Non-pigmented ciliary epithelial cell (primary cell): ENCODE results near the genes SEMA6A and PPIC.

DNA sequence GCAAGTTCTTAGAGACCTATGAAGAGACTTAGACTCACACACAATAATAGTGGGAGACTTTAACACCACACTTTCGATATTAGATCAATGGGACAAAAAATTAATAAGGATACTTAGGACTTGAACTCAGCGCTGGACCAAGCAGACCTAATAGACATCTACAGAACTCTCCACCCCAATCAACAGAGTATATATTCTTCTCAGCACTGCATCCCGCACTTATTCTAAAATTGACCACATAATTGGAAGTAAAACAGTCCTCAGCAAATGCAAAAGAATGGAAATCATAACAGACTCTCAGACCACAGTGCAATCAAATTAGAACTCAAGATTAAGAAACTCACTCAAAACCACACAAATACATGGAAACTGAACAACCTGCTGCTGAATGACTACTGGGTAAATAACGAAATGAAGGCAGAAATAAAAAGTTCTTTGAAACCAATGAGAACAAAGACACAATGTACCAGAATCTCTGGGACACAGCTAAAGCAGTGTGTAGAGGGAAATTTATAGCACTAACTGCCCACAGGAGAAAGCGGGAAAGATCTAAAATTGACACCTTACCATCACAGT lies 83.6 kb downstream of the COMMD10 start:
- RRBS, result no CpG with 5 or more reads among the region's 5 CpGs

DNA sequence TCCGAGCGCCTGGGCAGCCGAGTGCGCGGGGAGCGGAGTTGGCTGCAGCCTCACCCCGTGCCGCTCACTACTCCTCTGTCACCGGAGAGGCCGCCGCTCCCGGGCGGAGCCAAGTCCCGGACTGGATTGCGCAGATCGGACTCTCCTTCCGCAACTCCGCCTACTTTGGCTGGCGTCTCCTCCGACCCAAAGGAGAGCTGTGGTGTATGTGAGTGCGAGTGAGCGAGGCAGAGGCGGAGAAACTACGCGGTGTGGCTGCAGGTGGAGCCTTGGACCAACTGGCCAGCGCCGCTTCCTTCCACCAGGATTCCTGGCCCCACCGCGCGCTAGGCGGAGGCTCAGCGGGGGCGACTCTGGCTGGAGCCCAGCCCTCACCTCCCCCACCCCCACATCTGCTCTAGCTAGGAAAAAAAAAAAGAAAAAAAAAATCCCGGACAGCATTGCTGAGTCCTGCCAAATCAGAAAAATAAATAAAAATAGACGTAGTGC lies at the start of gene SEMA6A:
Gene SEMA6A, minus strand, starts transcription at position 77 of the 489 bp plus-strand sequence.
- RRBS, result 0% methylated on average over 4 of the region's 35 CpGs

DNA sequence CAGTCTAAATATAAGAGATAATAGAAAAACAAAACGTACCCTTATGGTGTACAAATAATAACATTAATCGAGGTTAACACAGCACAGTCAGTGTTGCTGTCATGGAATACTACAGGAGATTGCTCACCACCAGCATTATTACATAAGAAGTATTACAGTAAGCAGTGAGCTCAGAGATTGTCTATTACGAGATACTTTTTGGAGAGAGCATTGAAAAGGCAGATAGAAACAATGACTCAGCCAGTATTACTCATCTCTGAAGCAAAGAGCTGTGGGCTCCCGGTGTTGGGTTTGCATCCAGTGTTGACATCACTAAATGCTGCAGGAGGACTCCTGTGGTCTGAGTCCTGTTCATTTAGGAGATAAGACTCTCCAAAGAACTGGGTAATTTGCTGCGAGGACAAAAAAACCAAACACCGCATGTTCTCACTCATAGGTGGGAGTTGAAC lies 191.9 kb upstream of the SEMA6A start:
- RRBS, result no CpG with 5 or more reads among the region's 6 CpGs

- RRBS, result no CpG with 5 or more reads among the region's 16 CpGs
These were observed 880.2 kb upstream of the SEMA6A start for GRCh38 chr5:117454747-117455350.

- RRBS, result no CpG with 5 or more reads among the region's 4 CpGs
These were observed 46.5 kb upstream of the TNFAIP8 start for GRCh38 chr5:119309323-119309799.

DNA sequence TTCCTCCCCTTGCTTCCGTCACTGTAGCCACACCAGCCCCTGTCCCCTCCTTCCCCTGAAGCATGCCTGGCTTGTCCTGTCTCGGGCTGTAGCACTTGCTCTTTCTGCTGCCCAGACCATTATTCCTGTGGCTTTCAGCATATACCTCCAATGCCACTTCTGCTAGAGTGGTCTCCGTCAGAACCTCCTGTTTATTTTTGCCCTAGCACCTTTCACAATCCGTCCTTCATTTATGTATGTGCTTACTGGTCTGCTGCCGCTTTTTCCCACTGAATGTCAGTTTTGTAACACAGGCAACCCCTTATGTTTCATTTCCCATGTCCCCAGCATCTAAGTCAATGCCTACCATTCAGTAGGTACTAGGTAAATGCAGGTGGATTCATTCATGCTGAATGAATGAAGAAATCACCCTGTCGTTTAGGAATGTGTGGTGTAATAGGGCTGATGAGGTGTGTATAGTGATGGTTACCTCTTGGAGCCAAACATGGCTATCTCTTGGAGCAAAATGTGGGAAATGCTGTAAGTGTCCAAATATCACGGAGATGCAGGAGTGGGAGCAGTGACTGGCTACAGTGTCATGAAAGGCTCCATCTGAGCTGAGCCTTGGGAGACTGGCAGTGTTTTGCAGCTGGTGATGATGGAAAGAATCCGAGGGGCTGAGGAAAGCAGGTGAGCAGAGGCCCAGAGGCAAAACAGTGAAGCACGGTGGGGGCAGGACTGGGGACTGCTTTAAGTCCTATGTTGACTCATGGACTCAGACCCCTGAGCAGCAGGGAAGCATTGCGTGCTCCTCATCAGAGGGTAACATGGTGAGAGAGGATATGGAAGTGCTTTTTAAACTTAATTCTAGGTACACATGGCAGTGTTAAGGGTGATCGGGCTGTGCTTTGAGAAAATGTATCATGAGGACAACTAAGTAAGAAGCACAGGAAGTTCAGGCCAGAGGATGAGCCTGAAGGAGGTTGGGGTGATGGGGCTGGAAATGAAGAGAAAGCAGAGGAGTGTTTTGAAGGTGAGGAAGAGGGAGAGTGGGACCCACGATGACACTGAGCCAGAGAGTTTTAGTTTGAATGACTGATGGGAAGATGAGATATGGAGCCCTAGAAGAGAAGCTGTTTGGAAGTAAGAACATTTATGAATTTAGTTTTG lies 29.7 kb upstream of the TNFAIP8 start:
- RRBS, result no CpG with 5 or more reads among the region's 12 CpGs

- RRBS, result no CpG with 5 or more reads among the region's 2 CpGs
These were observed 19.6 kb upstream of the TNFAIP8 start for GRCh38 chr5:119336206-119336621.

- RRBS, result 96% methylated on average over 4 of the region's 10 CpGs
These were observed 151.2 kb downstream of the FAM170A start for GRCh38 chr5:119780552-119780888.

GRCh38 chr5:122077468-122077751 lies 649 bp downstream of the LOX start:
- RRBS, result 3% methylated on average over 12 of the region's 38 CpGs

DNA sequence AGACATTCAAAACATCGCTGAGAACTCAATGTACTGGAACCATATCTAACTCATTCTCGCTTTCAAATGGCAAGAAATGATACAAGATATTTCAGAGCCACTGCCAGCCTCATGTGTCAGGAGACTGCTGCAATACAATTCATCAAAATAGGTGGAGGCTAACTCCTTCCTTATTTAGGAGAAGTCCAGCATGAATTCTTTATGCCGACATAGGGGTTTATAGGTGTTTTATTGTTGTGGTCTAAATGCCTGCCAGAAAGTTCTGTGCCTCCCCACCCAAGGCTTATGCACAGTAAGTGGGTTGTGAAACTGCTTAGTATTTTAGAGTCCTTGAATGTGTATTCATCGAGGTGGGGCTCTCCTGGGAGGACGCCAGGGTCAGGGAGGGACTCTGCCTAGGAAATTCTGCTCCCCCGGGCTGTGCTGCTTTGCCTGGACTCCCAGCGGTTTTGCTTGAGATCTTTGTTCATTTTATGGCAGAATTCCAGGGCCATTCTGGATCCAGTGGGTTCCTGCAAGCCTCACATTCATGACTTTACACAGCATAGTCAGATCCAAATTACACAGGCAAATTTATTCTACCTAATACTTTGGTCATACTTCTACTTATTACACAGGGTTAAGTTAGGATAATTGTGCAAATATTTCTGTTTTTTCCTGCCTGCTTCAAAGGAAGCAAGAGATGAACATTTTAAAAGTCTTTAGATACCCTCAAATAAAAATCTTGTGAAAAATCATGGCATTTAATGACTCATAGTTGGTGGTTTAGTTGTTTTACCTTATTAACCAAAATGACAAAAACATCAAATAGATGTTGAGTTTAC lies 23.5 kb downstream of the ENSG00000250803 start:
- RRBS, result no CpG with 5 or more reads among the region's 7 CpGs

- RRBS, result no CpG with 5 or more reads among the region's 10 CpGs
These were observed 1.5 kb upstream of the SNCAIP start for GRCh38 chr5:122310524-122311030.

GRCh38 chr5:122774482-122774950 lies 364 bp upstream of the SNX2 start:
- RRBS, result no CpG with 5 or more reads among the region's 18 CpGs

DNA sequence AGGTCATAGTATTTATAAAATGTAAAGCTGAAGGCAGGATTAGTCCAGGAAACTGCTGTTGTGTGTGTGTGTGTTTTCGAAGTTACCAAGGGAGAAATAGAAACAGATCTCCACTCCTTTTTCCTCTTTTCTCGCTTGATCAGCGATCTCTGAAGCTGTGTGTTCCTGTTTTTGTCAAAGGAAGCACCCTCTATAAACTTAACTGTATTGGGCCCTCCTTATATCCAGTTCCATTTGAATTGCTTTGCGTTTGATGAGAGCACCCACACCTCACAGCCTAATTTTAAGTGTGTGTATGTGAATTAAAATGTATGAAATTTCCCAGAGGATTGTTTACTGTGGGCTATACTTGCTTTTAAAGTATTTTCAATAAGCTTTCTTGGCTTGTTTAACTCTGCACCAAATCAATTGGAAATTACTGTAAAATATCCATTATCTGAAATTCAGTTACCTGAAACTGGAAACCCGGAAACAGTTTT lies 972 bp downstream of the SNX2 start:
- RRBS, result no CpG with 5 or more reads among the region's 5 CpGs

DNA sequence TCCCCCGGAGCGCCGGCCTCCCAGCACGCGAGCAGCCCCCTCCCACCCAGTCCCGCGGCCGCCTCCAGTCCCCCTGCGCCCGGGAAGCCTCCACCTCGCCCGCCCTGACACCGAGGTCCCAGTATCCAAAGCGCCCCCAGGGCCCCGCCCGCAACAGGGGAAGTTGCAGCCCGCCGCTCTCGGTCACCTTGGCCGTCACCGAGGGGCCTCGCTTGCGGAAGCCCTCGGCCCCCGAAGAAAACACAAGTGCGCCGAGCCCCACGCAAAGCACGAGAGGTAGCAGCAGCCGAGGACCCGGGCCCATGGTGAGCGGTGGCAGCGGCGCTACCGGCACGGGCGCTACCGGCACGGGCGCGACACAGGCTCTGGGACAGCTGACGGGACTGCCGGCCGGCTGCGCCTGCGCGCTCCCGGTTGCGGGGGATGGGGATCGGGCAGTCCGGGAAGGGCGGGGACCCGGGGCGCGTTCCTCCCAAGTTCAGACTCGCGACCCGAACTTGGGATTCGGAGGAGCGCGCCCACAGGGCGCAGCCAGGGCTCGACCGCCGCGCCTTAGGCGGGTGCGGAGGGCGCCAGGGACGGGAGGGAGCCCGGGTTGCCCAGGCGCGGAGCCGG lies at the start of gene PPIC:
Gene PPIC, minus strand, starts transcription at position 404 of the 615 bp plus-strand sequence.
- RRBS, result 2% methylated on average over 16 of the region's 74 CpGs

DNA sequence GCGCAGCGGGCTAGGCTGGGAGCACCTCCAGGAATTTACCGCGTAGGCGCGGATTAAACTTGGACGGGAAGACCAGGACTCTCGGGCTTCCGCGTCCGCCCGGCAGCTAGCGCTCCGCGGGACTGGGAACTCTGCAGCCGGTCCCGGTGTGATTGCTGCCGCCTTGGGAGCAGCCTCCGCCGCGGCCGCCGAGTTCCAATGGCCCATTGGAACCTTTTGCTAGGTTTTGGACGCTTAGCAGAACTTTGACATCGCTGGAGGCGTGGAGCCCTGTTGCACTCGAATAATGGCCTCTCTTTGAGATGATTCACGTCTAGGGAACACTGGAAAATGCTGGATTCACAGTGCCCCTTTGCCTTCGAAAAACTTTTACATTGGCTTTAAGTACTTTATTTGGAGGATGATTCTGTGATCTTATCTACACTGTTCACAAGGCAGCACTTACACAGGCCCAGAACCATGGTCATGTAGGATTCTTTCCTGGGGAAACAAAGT lies 459 bp upstream of the PPIC start:
- RRBS, result under 1% methylated on average over 10 of the region's 29 CpGs

DNA sequence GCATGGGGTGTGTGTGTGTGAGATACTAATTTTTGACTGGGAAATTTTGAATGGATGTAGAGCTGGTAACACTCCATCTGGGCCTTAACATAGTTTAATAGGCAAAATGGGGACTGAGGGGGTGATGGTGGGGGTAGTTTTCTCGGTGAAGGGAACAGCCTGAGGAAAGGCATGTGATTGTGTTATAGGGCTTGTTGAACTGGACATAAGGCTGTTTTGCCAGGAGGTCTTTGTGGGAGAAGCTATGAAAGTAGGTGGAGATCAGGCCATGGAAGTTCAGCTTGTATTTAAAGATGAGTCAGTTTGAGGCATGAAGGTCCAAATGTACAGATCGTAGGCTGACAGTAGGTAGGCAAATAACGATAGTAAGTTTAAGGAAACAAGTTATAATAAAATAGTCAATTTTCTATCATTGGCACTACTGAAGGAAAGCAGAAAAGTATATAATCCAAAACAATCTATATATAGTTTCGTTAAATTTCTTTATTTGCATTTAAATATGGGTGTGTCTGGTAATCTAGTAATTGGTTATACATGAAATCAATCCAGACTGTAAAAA lies 2.7 kb downstream of the CSNK1G3 start:
- RRBS, result no CpG with 5 or more reads among the region's 4 CpGs

DNA sequence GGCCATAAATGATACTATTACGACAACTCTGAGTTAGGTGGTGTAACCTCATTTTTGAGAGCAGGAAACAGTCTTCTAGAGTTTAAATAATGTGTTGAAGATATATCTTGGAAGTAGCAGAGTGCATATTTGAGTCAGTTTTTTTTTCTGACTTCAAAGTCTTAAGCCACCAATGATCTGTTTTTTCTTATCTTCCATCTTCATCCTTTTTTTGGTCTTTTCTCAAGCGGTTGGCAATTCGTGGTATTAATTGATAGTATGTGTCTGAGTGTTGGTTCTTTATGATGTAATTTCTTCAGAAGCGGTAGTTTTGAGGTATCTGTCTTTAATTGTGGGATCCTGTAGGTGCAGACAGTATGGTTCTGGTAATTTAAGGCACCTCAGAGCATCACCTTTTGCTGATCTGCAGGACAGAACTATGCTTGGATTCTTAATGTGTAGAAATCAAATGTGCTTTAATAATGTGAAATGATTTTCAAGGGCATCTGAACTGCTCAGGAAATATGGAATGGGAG lies 3.9 kb downstream of the CSNK1G3 start:
- RRBS, result no CpG with 5 or more reads among the region's 4 CpGs

GRCh38 chr5:123700547-123700980 lies 188.6 kb downstream of the CSNK1G3 start:
- RRBS, result no CpG with 5 or more reads among the region's 3 CpGs

GRCh38 chr5:124209758-124210071 lies 536.7 kb downstream of the ZNF608 start:
- RRBS, result no CpG with 5 or more reads among the region's 1 CpG

GRCh38 chr5:124661094-124661904 lies 85.1 kb downstream of the ZNF608 start:
- RRBS, result no CpG with 5 or more reads among the region's 7 CpGs